ENCODE measurements around a stretch of chr12.

DNA sequence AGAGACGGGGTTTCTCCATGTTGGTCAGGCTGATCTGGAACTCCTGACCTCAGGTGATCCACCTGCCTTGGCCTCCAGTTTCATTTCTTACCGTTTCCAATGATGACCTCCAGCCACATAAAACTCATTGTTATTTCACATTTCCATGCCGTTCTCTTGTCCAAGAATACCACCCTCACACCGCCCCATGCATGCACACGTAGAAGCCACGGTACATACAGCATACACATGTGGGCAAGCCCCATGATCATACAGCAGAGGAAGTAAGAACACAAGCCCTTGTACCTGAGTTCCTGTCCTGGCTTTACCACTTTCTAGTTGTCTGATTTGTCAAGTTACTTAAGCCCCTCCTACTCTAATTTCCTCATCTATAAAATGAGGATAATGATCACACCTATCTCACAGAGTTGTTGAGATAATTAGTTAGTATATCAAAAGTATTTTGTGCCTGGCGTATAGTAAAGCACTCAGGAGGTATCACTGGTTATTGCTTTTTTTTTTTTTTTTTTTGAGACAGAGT, 59.9 kb downstream of the DUSP16 start:
- RRBS: no CpG with 5 or more reads among the region's 7 CpGs

DNA sequence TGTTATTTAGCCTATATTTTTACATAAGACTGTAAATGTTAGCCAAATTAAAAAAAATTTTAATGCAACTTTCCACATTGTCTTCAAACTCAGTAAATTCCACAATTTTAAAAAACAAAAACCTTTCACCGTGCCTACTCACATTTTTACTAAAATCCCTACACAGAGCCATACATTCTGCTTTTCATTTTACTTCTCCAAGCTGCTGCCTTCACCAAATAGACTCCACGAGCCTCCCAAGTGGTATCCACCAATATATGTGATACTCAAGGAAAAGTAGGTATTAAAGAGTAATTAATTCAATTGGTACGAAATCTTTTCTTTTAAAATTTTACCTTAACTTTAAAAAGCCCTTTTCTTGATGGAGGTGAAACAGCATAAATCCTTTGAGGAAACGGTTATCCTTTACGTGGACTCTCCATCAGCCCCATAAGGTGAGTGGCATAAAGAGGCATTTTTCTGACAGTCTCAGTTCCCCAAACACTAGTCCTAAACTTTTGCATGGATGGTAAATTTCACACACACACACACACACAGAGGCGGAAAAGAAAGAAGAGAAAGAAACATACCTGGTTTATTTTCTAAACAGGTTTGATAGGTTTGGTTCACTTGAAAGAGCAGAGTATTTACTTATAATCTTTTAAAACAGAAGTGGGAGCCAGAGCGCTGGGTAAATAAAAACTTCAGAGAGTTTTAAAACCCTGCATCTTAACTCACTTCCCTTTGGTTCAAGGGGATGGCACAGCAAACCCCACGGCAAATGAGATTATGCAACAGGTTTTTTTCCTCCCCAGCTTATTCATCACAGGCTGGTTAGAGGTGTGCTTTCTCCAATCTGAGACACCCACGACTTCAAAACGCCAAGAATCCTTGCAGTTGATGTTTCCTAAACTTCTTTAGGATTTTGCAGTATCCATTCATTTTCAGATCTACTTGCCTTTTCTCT, 2.0 kb downstream of the DUSP16 start:
- RRBS: no CpG with 5 or more reads among the region's 10 CpGs

DNA sequence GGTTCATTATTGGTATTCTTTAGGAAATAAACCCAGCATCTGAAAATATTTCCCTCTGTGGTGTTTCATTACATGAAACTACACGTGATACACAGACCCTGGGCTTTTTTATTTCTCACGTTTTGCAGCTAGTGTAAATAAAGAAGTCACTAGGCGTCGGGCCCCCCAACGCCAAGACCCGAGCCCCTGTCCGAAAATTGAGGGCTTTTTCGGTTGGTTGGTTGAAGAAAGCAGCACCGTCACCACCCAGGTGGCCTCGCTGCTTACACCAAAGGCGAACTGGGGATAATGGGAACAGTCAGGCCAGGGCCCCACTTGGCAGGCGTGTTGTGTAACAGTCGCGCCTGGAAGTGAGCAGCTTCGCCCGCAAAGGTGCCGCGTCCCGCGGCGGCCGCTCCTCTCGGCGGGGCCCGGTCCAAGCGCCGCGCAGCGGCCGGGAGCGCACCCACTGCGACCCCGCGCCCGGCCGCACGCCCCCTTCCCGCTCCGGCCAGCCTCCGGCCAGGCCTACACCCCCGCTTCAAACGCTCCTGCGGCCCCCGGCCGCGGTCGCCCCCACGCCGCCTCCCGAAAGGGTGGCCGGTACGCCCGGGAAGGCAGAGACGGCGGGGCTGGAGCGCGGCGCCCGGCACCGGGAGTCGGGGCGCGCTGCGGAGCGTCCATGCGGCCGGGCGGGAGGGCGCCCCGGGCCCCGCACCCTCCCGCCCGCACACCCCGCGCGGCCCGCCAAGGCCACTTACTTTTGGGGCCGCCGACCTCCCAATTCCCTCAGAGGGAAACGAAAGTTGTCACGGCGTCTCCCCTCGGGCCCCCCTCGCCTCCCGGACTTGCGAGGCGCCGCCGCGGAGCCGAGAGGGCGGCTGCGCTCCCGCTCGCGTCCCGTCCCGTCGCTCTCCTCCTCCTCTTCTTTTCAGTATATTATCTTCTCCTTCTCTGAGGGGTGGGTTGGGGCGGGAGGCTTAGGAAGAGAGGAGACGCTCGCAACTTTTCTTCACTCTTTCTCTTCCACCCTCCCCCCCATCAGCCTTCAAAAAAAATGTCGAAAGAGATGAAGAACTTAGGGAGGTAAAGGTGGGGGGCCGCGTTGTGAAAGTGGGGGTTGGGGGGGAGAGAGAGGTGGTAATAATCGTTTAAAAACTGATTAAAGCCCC, 911 bp downstream of the DUSP16 start:
- RRBS: 1% methylated on average over 27 of the region's 106 CpGs

GRCh38 chr12:12612493-12612871, 806 bp downstream of the CREBL2 start:
- RRBS: no CpG with 5 or more reads among the region's 3 CpGs

DNA sequence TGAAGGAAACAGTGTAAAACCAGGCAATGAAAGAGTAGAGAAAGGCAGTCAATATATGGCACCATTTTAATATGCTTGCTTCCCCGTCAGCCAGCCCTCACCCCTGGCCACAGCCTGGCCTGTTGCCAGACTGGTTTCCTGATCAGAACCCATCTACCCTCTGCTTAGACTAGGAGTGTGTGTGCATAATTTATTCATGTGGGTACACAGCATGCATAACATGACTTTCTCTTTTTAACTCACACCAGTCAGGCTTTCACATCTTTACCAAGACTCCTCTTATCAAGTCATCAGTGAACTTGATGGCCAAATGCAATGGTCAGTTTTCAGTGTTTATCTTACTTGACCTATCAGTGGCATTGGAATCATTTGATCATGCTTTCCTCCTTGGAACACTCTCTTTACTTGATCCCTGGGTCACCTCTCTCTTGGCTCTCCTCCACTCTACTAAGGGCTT, 9.9 kb upstream of the GPR19 start:
- RRBS: no CpG with 5 or more reads among the region's 1 CpG

GRCh38 chr12:12713972-12715088, 2.8 kb upstream of the CDKN1B start:
- RRBS: no CpG with 5 or more reads among the region's 26 CpGs

GRCh38 chr12:12724359-12724763, 7.2 kb downstream of the CDKN1B start:
- RRBS: 2% methylated on average over 22 of the region's 33 CpGs

- RRBS: no CpG with 5 or more reads among the region's 9 CpGs
Measured at GRCh38 chr12:12734576-12735204, 17.5 kb downstream of the CDKN1B start.

DNA sequence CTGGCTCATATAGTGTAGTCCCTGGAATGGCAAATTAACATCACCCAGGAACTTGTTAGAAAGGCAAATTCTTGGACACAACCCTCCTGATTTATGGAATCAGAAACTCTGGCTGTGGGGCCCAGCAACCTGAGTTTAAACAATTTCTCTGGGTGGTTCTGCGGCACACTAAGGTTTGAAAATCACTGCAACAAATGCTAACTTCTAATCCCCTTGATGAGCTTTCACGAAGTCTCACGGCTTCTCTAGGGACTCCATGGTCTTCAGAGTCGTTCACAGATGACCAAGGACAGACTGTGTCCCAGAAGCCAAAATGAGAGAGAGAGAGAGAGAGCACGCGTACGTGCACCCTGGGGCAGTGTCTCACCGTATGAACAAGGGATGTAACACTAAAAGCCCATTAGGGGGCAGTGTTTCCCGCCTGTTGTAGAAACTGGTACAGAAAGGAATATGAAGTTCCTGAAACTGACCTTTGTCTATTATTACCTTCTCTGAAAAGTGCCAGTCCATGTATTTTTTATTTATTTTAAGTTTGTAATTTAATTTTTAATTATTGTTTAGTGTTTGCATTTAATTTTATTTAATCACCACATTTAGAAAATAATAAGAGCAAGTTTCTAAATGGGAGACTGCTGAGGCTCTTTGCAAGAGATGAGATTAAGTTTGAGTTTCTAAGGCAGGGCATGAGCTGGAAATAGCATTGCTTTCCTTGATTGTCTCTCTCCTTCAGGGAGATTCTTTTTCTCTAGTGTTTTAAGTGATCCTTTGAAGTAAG, 3.3 kb downstream of the APOLD1 start:
- RRBS: no CpG with 5 or more reads among the region's 9 CpGs

DNA sequence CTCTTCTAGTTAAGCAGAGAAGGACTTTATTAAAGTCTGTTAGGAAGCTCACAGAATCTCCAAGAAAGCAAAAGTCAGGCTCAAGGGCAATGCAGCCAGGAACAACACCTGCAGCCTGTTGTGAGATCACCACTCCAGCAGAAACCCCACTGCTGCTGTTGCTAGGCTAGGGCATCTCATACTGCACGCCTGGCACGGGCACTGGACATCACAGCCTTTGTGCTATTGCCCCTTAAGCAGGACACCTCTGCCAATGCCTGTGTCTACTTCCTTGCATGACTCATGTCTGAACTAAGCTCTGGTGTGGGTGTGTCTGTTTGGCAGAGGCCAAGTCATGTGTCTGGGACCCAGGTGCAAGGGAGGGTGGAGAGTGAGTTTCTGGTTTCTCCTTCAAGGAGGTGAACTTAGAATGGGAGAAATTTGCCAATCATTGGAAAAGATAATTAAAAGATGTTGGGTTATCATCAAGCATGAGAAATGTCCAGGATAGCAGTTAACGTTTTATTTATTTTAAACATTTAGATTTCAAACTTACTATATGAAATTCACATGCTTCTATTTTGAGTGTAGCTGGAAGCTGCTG, 9.9 kb upstream of the DDX47 start:
- RRBS: no CpG with 5 or more reads among the region's 3 CpGs

DNA sequence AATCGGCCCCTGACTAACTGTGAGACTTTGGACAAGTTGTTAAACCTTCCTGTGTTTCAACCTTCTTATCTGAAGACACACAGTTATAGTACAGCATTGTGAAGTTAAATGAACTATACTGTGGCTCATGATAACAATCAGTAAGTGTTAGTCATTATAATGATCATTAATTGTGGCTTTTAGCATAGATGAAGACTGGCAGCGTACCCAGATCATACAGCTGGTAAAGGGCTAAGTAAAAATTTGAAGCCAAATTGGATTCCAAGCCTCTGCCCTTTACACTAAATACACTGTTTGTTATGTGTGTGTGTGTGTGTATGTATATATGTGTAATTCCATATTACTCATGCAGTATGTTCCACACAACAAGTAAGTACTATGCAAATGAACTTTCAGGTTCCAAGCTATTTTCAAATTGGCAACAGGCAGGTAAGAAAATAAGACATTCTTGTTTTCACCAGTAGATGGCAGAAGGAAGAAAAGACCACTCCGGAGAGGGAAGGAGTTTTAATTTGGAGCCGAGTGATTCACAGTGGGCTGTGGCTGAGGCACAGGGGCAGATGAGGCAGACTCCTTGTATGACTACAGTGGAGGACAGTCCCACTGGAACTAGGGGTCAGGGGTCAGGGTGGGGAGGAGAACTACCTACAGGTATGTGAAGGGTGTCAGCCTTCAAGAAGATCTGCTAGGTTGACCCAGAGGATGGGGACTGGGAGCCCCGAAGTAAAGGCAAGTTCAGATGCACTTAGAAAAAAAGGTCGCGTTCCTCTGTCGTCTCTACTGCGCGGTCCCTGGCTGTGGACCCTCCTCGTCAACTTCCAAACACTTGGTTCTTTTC, 23.8 kb downstream of the DDX47 start:
- RRBS: no CpG with 5 or more reads among the region's 11 CpGs

DNA sequence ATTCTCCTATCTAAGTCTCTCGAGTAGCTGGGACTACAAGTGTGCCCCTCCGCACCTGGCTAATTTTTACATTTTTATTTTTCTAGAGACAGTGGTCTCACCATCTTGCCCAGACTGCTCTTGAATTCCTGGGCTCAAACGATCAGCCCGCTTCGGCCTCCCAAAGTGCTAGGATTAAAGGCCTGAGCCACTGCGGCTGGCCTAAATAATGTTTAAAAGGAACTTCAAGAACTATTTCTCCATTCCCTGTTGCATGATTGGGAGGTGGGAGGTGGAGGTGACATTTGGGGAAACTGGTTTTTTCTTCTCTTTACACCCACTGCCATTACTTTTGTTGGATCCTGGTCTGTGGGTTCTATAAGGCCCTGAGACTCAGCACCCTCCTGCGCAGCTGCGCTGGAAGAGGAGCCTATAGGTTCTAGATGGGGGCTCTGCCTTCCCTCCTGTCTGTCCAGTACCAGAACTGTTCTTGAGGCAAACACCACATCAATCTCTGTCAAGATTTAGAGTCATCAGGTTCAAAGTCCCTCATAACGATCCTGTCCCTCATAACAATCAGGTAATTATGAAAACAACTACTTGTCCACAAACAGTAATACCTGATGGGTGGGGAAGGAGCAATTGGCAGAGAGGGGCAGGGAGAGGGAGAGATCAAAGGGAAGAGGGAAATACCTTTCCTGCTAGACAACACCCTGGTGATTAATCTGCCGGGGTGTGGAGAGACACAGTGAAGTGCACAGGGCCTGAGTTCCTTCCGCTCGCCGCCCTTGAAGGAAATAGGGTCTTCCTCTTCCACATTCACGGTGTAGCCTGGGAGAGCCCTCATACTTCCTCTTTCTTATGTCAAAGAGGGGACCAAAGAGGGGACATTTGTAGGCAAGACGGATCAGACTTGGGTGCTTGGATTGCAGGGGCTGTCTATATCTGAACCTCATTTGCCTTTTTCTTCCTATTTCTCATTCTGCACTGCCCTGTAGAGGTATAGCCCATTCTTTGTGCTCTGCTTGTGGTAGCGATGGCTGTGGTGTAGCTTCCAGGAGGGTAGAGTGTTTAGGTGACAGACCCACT, 12.4 kb downstream of the GPRC5A start:
- RRBS: no CpG with 5 or more reads among the region's 16 CpGs

- RRBS: no CpG with 5 or more reads among the region's 7 CpGs
Measured at GRCh38 chr12:12913983-12914411, 22.6 kb downstream of the GPRC5A start.

DNA sequence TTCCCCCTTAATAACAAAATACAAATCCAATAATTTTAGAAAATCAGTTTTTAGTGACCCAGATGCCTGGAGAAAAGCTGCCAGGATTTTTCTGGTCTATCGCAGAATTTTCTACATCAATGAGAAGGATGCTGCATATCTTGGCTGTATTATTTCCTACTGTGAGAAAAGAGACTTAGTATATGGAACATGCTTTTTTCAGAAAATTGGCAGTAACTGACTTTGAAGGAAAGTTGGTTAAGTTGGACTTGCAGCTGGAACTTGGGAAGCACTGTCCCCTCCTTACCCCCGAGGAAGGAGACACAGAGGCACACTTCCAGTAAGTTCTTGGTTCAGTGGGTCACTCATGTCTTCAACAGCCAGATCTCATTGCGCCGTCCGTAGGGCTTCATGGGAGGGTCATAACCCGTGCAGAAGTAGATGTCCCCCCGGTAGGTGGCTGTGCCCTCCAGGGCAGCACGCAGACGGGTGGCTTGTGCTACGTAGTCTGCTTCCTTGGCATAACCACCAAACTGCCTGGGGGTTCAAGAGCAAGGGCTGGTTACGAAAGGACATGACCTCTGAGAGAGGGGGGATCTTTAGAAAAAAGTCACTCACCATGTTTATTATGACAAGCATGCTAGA, 23.1 kb upstream of the GPRC5D start:
- RRBS: no CpG with 5 or more reads among the region's 11 CpGs

DNA sequence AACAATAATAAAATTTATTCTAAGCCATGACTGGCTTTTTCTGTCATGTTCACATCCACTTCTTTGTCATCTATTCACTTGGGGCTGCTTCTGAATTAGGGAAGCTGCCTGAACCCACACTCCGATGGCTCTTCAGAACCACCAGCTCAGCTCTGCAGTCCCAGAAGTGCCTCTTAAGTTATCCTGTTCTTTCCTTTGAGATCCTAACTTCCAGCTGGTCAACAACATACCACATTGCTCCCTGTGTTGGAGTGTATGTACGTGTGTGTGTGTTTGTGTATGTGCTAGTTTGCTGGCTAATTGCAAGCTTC, 1.1 kb downstream of the GSG1 start:
- RRBS: no CpG with 5 or more reads among the region's 2 CpGs

DNA sequence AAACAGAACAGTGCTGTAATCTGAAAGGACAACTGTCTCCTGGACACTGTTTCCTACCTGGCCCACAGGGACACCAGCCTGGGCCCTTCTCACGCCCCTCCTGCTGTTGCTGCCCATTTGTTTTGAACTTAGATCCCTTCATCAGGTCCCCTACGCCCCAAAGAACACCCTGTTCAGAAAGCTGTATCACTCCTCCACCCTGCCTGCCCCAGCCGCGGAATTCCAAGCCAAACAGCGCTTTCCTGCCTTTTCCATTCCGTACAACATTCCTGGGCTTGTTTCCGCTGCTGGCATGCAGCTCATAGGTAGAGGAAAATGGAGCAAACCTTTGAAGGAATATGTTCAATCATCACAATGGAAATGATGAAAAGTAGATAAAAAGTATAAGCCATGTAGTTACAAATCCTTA, 12.8 kb upstream of the GSG1 start:
- RRBS: no CpG with 5 or more reads among the region's 7 CpGs

DNA sequence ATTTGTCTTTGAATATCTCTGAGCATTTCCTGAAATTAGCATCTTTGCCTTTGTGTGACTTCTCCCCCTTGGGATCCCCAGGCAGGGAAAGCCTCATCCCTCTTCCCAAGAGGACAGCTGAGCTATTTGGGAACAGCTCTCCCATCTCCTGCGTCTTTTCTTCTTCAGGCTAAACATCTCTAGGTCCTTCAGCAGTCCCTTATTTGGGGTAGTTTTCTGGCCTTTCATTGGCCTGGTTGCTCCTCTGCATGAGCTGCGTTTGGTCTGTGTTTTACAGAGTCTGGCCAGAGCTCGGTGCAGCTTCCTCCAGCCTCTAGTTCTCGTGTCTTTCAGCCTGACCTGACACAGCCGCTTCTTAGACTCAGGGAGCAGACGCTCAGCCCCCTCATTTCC, 13.4 kb upstream of the GSG1 start:
- RRBS: no CpG with 5 or more reads among the region's 6 CpGs

GRCh38 chr12:13205609-13206907, 9.5 kb downstream of the EMP1 start:
- RRBS: no CpG with 5 or more reads among the region's 4 CpGs

GRCh38 chr12:13362078-13362416, 165.5 kb downstream of the EMP1 start:
- RRBS: no CpG with 5 or more reads among the region's 4 CpGs

- RRBS: no CpG with 5 or more reads among the region's 6 CpGs
Measured at GRCh38 chr12:14283458-14284069, 81.9 kb upstream of the ATF7IP start.